ENCODE measurements around the genes EDC3 and GOLGA6D.

DNA sequence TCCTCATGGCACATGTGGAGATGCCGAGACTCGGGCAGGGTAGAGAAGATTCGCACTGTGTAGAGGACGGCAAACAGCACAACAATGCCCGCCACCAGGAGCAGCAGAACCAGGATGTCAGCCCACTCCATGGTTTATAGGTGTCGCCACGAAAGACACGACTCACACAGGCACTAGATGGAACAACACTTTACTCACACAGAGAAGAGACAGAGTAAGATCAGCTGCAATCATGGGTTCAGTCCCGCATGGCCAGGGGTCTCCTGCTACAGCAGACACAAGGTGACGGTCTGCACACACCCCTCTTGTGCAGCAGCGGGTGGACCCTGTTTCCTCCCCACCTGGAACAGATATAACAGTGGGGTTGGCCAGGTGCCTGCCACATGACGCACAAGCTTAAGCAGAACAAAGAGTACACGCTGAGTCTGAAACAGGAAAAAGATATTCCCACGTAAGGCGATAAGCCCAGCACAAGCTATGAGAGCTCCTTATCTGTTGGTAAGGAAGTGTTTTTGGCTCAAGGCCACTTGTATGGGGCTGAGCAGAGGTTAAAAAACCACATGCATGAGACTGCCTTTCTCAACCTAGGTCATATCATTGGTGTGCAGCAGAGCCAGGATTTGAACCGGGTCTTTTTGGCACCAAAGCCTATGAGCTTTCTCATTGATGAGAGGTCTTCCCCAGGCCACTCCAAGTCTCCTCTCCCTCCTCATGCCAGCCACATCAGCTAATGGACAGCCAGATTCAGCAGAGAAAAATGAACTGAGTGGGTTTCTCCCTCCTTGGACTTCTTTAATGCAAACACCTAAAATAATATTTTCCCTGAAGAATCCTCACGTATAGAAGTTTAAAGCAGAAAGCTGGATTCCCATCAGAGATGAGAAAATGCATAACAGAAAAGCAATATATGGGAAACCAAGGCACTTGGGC is 2.3 kb upstream of the TBC1D21 start:
- PRO-cap = no peak

DNA sequence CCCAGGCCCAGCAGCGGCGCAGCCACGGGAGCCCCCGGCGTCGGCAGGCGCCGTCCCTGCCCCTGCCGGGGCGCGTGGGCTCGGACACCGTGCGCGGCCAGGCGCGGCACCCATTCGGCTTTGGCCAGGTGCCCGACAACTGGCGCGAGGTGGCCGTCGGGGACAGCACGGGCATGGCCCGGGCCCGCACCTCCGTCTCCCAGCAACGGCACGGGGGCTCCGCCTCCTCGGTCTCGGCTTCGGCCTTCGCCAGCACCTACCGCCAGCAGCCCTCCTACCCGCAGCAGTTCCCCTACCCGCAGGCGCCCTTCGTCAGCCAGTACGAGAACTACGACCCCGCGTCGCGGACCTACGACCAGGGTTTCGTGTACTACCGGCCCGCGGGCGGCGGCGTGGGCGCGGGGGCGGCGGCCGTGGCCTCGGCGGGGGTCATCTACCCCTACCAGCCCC is 788 bp downstream of the LOXL1 start:
- PRO-cap = no peak

GRCh38 chr15:74010869-74011651 is 16.5 kb downstream of the PML start:
- PRO-cap = no peak

DNA sequence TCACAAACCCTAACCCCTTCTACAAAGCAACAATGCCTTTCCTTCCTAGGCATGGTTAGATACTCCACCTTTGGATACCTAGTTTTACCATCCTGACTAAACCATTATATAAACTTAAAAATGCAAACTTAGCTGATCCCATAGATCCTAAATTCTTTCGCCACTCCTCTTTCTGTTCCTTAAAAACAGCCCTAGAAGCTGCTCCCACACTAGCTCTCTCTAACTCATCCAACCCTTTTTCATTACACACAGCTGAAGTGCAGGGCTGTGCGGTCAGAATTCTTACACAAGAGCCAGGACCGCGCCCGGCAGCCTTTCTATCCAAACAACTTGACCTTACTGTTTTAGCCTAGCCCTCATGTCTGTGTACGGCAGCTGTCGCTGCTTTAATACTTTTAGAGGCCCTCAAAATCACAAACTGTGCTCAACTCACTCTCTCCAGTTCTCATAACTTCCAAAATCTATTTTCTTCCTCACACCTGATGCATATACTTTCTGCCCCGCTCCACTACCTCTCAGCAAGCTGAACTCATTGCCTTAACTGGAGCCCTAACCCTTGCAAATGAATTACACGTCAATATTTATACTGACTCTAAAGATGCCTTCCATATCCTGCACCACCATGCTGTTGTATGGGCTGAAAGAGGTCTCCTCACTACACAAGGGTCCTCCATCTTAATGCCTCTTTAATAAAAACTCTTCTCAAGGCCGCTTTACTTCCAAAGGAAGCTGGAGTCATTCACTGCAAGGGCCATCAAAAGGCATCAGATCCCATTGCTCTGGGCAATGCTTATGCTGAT is 9.8 kb downstream of the CYP11A1 start:
- PRO-cap = no peak

GRCh38 chr15:74541880-74542560 is 1.0 kb downstream of the ARID3B start:
- PRO-cap = bidirectional peak, plus-strand start at chr15:74542077, minus-strand start at chr15:74541967

- PRO-cap = no peak
Measured at GRCh38 chr15:74623412-74623826, 7.8 kb downstream of the CLK3 start.

- PRO-cap = no peak
Measured at GRCh38 chr15:74634495-74635419, 19.1 kb downstream of the CLK3 start.

GRCh38 chr15:74695892-74696697 is at the start of gene EDC3:
Gene EDC3, minus strand, starts transcription at chr15:74696024.
- PRO-cap = no peak

DNA sequence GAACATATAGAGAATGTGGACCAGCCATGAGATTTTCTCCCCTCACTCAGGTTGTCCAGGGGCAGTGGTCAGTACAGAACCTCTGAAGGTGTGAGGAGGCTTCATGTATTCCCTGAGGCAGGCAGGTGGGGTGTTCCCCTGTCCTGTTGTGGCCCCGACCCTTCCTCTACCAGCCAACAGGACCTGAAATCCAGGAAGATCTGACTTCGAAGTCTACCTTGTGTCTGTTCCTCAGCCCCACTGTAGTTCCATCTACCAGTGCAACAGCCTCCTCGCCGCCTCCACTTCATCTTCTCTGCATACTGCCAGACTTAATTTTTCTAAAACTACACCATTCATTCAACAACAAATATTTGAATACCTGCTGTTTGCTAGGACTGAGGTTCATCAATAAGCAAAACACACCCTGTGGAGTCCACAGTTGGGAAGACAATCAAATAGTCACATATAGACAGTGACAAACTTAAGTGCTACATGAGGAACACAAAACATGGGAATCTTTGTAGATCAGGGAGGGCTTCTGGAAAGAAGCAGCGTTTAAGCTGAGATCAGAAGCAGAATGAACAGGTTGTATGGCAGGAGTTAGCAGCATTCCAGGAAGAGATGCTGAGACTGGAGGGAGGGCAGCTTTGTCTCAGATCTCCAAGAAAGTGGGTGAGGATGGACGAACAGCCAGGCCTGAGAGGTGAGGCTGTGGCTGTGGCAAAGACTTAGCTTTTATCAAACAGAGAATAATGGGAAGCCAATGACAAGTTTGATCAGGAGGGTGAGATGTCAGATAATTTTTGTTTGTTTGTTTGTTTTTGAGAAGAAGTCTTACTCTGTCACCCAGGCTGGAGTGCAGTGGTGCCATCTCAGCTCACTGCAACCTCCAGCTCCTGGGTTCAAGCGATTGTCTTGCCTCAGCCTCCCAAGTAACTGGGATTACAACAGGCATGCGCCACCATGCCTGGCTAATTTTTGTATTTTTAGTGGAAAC is 8.5 kb upstream of the LMAN1L start:
- PRO-cap = no peak

DNA sequence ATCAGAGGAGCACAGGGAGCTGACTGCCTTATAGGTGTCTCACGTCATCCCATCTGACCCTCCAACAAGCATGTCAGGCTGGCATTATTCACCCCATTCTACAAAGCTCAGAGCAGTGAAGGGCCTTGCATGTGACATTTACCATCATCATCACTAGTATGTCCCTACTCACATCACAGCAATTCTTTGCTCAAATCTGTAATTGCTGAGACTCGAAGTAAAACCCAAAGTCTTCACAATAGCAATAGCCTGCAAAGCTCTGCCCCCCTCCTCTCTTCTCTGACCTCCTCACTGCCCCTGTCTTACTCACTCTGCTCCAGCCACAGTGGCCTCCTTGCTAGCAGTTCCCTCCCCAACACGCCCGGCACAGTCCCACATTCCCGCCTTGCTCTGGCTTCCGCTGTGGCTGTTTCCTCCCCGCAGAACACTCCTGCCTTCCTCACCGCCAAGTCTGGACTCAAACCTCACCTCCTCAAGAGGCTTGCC is 629 bp upstream of the MPI start:
- PRO-cap = no peak

- PRO-cap = bidirectional peak, plus-strand start at chr15:74956389, minus-strand start at chr15:74956234
Measured at GRCh38 chr15:74955448-74956509, 793 bp downstream of the RPP25 start.

GRCh38 chr15:75036223-75036763 is 12.9 kb downstream of the PPCDC start:
- PRO-cap = no peak

DNA sequence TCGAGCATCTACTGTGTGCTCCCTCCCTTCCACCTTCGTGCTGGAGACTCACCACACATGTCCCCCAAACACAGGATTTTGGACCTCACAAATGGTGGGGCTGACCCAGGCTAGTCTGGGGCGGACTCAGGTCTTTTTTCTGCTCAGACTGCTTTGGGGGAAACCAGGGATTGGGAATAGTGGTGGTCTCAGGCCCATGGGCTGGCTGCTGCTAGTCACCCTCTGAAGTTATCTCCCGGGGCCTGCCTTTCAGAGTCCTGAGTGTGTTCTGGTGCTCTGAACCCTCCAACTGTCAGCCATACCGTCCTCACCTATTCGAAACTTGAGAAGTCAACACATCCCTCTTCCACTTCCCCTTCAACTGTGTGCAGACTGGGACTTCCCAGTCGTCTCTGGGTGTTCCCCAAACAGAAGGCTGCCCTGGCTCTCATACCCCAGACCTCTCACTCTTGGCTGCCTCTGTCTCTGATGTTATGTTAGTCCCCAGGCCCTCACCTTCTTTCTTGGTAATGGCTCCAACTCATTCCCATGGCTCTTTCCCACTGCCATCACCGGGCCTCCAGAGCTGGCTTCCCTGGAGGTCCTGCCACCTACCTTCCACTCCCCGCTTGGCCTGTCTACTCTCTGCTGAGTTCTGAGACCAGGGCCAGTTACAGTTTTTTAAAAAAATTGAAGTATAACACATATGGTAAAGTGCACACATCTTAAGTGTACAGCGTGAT is 46.1 kb downstream of the PPCDC start:
- PRO-cap = no peak

DNA sequence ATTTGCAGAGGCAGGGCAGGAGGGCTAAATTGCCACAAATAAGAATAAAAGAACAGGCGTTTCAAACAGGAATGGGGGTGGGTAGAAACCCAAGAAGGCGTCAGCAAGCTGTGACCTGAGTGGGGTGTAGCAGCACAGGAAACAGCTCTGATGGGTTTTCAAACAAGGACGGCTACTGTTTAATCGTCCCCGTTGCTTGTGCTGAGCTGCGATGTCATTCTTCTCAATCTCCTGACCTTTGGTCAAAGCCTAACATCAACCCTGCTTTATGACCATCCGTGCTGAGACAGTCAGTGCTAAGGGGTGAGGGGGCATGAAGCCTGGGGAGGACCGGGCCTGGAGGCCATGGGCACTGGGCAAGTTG is 19.3 kb upstream of the C15orf39 start:
- PRO-cap = no peak

DNA sequence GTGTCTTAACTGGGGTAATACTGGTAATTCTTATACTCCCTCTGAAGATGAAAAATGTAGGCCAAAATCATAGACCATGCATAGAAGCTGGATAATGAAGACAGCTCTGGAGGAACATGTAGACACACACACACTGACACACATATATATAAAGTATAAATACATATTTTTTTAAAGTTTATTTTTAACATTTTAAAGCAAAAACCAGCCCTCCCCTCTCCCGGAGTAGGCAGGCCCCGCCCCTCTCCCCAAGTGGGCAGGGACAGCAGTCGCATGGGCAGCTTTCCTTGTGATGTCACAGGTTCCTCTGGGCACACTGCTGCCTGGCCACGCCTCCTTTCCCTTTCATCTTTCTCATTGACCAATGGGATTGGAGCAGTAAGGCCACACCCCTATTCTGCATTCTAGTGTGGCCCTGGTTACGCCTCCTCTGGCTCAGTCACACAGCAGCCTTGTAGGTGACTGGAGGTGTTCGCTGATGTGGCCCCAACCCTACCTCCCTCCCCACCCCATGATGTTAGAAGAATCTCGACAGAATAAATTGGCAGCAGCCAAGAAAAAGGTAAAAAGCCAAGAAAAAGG is at the start of gene GOLGA6D:
GOLGA6D (plus strand) TSS at position 438 of the 582 bp plus-strand sequence.
- PRO-cap = no peak

DNA sequence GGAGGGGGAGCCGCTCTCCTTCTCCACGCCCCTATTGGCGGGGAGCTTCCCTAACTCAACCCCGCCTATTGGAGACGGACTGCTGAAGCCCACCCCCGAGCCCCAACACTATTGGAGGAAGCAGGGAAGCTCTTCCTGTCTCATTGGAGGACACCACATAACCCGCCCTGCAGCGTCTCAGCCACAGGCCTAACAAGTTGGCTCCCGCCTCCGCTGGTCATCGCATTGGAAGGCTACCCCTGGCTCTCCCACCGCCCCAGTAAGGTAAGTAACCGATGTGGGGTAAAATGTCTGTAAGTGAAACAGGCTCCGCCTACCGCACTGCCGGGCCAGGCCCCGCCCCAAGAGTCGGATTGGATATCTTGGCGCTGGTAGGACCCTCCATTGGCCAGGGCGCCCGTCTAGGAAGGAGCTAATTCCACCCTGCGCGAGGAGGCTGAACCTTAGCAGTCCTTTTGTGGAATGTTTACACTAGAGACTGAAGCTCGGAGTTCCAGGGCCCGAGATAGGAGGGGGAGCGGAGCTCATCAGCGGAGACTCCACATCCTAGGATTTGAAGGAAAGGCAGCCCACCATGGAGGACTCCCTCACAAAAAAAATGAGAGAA is 459 bp upstream of the SIN3A start:
- PRO-cap = bidirectional peak, plus-strand start at position 143 of the sequence, minus-strand start outside the sequence; bidirectional peak, plus-strand start at position 449 of the sequence, minus-strand start at position 261 of the sequence

DNA sequence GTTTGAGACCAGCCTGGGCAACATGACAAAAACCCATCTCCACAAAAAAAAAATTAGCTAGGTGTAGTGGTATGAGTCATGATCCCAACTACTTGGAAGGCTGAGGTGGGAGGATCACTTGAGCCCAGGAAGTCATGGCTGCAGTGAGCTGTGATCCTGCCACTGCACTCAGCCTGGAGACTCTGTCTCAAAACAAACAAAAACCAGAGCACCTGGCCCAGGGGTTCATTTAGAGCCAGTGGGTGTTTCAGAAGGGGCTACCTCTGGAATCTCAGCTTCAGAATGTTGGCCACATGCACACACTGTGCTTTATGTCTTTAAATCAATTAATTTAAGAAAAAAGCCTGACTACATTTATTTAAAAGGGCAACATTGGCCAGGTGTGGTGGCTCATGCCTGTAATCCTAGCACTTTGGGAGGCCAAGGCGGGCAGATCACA is 2.2 kb upstream of the SNUPN start:
- PRO-cap = no peak

- PRO-cap = no peak
Measured at GRCh38 chr15:75640902-75641376, 915 bp upstream of the IMP3 start.

DNA sequence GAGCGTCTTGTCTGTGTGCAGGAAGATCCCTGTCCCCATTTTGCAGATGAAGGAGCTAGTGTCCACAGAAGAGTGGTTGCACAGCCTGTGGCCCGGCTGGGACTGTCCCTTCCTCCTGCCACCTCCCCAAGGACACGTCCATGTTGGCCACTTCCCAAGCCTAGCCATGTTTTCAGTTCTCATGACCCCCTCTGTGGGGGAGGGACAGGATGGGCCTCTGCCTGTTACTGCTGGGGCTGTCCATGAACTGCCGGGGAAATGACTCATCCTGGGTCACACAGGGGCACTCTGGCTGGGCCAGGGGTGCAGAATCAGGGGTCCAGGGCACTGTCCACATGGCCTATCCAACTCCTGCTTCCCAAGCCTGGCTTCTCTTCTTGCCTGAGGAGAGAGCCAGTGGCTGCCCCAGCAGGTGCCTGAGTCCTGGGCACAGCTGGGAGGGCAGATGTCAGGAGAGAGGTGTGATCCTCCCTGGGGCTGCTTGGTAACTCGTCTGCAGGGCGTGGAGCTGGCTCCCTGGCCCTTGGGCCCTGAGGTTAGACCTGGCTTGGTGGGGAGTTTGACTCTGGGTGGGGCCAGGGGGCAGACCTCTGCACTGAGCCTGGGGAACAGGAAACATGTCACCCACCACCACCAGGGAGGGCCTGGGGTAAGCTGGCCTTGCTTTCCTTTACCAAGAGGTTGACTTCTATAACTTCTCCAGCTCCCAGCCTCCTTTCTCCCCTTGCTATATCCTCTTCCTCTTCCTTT is 3.7 kb downstream of the SNX33 start:
- PRO-cap = no peak

- PRO-cap = no peak
Measured at GRCh38 chr15:75696783-75697424, 15.7 kb downstream of the CSPG4 start.